Mesenchymal stem cell of the bone marrow (primary cell): ENCODE results near the gene CLEC2L.

- CAGE, long polyA plus RNA: no peak
Measured at GRCh38 chr7:139380083-139381363, 20.8 kb downstream of the LUC7L2 start.

- CAGE, long polyA plus RNA: no peak
Measured at GRCh38 chr7:139422075-139423313, 61.0 kb downstream of the KLRG2 start.

- CAGE, long polyA plus RNA: no peak
Measured at GRCh38 chr7:139523202-139524054, at the start of gene CLEC2L. CLEC2L (plus strand) TSS chr7:139523685.

- CAGE, long polyA plus RNA: no peak
Measured at GRCh38 chr7:139563346-139564469, 40.2 kb downstream of the CLEC2L start.

DNA sequence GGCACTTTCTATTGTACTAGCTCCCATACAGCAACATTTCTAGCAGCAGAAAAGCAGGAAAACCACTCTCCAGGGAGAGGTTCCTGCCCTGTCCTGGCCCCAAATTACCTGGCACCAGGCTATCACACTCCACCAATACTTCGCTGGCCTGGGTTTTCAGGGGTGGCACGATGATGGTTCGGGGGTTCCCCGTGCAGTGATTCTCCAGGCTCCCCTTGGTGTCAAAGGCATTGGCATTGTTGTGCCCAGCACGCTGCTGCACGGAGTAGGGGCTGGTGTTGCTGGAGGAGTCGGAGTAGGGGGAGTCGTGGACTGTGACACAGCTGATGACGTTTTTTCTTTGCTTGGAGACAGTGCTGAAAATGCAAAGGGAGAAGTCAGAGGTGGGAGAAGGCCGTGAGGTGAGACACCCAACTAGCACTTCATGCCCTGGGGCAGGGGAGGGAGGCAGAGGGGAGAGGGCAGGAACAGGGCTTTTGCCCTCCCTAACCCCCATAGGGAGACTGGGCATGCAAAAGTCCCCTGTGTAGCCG is 60.3 kb downstream of the CLEC2L start:
- CAGE, long polyA plus RNA: no peak

- CAGE, long polyA plus RNA: no peak
Measured at GRCh38 chr7:139641504-139642102, 118.1 kb downstream of the CLEC2L start.

GRCh38 chr7:139696555-139696916 is 81.3 kb downstream of the HIPK2 start:
- CAGE, long polyA plus RNA: no peak

DNA sequence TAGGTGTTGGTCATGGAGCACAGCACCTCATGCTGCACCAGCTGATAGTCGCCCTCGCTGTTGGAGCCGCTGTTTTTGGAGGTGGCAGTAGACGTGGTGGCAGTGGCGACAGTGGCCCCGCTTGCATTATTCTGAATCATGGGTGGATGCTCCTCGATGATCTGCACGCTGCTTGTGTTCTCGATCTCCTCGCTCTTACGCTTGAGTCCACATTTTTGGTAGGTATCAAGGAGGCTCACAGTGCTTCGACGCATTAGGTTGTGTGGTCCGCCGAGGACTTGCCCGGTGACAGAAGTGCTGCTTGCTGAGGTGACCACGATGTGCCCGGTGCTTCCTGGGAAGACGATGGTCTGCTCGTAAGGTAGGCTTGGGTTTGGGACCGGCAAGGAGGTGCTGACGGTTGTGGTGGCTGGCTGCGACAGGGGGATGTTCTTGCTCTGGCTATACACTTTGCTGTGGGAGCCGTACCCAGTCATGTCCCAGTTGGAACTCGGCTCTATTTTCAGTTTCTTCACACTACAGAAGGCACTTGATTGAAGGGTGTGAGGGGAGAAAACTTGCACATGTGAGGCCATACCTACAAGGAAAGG is 61.3 kb downstream of the HIPK2 start:
- CAGE, long polyA plus RNA: no peak

DNA sequence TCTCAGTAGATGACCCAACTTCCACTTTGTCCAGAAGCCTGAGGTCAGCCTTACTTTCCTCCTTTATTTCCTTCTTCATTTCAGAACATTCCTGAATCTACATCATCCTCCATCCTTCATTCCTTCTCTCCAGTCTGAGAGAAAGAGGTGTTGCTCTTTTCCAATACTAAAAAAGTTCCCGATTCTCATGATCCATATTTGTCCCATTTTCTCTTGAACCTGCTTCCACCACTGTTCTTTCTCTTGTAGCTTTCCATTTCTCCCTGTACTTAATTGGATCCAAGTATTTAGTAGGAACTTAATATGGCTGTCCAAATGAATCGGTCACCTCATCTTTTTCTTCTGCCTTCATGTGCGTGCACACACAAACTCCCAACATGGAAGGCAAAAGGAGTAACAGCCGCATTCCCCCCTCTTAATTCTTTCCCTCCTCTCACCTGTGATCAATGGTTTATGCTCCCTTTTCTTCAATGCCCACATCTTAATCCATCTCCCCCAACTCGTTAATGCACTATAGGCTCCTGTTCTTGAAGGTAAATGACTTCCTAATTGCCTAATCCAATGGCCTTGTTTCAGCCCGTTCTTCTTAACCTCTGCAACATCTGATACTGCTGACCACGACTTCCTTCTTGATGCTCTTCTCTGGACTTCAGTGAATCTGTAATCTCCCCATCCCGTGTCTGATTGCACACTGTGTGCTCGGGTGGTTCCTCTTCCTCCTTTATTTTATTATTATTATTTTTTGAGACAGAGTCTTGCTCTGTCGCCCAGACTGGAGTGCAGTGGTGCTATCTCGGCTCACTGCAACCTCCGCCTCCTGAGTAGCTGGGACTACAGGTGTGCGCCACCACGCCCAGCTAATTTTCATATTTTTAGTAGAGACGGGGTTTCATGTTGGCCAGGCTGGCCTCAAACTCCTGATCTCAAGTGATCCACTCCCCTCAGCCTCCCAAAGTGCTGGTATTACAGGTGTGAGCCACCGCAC is 59.1 kb downstream of the HIPK2 start:
- CAGE, long polyA plus RNA: no peak

- CAGE, long polyA plus RNA: no peak
Measured at GRCh38 chr7:139737700-139738524, 39.9 kb downstream of the HIPK2 start.

DNA sequence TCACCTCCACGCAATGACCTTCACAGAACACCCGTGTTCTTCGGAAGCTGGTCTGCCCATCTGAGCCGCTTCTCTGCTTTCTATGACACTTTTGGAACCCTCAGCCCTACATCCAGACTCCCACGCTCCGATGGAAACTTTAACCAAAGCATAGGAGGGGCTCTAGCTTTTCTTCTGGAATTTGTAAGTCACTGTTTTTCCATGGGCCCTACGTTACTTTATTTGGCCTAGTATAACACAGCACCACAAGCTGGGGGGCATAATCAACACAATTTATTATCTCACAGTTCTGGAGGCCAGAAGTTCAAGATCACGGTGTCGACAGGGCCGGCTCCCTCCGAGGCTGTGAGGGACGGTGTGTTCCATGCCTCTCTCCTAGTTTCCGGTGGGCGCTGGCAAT is 29.7 kb downstream of the HIPK2 start:
- CAGE, long polyA plus RNA: no peak

DNA sequence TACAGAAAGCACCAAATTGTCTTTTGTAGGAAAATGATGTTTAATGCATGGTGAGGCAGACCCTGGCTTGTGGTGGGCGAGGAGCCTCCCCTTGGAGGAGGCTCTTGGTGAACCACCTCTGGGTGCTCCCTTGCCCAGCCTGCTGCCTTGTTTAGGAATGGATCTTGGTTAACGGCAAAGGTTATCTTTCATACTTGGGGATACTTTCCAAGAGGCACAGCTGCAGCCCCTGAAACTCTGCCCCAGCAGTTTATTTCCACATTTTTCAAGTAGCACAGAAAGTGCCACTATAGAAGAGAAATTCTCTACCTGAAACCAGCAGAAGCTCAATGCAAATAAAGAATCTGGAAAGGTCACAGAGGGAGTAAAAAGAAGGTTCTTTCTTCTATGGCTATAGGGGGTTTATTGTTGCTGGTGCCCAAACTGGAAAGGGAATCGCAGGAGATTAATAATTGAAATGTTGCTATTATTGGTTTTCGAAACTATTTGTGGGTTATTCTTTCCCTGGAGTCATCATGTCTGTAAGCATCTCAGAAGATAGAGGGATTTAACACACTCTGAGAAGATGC is 4.0 kb downstream of the HIPK2 start:
- CAGE, long polyA plus RNA: no peak

GRCh38 chr7:139937666-139937914 is 108.5 kb downstream of the TBXAS1 start:
- CAGE, long polyA plus RNA: no peak

GRCh38 chr7:140033279-140034270 is 29.2 kb downstream of the PARP12 start:
- CAGE, long polyA plus RNA: no peak

- CAGE, long polyA plus RNA: no peak
Measured at GRCh38 chr7:140056892-140057505, 5.8 kb downstream of the PARP12 start.

- CAGE, long polyA plus RNA: no peak
Measured at GRCh38 chr7:140060235-140060841, 2.4 kb downstream of the PARP12 start.

DNA sequence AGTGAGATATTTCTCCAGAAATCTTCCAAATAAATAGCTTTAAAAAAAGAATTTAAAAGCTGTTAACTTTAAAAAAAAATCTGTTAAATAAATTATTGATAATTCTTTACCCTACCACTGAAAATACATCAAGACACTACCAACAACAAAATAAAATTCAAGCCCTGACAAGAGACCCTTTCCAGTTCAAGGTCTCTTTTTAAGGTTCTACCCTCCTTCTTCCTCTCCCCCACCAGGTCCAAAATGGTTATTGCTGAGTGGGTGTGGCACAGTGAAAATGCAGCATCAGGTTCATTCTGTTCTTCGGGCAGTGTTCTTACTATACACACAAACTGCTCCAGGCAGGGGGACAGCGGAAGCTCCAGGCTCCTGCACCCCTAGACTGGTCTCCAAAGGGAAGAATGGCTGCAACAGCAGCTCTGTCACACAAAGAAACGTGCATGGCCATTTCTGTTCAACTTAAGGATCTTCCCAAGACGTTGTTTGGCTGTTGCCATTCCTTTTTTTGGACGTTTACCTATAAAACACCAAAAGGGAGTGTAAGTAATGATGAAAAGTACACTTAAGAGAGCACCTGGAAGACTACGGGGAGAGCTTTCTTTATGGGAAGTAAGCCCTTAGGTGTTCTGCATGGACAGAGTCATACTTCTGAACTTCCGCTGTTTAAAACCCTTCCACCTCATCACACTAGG is 28.1 kb upstream of the PARP12 start:
- CAGE, long polyA plus RNA: no peak

DNA sequence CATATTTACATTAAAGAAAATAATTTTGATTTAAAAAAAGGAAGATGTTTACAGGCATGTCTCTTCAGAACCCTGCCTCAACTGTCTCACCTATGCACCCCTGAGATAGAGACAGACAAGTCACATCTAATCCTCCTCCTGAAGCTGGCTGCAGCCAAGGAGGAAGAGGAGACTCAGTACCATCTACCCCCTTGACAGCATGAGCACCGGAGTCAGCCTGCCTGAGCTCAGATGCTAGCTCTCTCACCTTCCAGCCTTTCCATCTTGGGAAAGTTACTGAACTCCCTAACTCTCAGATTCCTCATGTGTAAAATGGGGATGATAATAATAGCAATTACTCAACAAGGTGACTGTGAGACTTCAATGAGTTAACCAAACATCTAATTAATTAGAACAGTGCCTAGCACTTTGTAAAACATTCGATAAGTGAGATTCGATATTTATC is 6.5 kb downstream of the KDM7A start:
- CAGE, long polyA plus RNA: no peak

GRCh38 chr7:140222826-140223348 is 46.1 kb upstream of the KDM7A start:
- CAGE, long polyA plus RNA: no peak

DNA sequence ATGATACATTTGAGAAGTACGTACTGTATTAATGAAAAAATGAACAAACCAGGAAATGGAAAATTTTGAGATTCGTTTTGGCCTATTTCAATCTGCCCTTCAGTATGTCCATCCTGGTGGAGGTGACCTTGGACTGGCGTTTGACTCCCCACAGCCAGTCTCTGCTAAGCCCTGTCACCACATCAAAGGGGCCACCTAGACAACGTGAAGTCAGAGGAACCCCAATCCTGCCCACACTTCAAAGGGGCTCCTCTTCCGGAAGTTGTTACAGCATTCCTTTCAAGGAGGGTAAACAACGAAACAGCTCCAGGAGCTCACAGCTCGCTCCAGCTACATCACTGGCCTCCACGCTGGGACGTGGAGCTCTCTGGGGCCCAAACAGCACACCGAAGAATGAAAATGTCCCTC is 52.7 kb upstream of the KDM7A start:
- CAGE, long polyA plus RNA: no peak